Tibial artery (tissue), 1 donor: ENCODE measurements around the genes FHIP2A and CCDC172.

- PRO-cap = unidirectional peak, minus-strand start at chr10:112836134
Observed at GRCh38 chr10:112835797-112836500, 114.1 kb upstream of the TCF7L2 start.

DNA sequence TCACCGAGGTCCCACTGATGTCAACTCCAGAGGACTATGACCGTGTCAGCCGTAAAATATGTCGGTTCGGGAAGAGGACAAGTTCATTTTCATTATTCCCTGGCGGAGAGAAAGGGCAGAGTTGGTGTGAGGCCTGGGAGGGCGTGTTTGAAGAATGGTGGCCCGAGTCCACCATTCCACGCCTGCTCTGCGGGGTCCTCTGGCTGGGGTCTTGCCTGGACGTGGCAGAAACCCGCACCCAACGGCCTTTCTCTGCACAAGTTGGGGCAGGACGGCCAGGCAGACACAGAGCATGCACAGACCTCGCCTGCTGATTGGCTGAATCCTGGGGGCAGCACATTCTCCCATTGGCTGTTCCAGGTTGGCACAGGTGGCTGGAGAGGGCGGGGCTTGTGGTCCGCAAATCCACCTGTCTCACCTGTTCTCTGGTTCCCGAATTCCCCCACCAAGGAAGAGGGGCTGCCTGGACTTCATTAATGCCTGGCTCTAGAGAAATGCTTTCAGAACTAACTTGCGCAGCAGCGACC is 105.0 kb upstream of the TCF7L2 start:
- PRO-cap = no peak

GRCh38 chr10:113039959-113040557 is 90.0 kb downstream of the TCF7L2 start:
- PRO-cap = no peak

DNA sequence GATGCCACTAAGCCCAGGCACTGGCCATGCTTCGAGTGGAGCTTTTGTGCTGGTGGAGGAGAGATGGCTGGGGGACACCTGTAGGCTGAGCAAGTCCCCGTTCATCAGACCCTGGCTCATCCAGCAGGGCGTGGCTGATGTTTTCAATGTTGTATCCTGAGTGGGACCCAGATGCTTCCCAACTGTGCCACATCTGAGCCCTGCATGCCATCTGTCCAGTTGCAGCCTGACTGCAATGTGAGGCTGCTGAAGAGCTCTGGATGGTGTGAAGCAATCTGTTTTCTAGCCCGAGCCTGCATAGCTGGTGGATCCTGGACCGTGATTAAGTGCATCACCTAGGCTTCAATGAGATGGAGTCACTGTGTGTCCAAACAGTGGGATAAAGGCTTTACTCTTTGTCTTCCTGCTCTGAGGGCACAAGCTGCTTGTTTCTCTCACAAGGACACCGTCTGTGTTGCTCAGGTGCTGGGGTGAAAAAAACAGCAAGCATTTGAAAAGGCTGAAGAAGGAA is 99.8 kb downstream of the TCF7L2 start:
- PRO-cap = no peak

- PRO-cap = no peak
Observed at GRCh38 chr10:113071355-113072094, 121.5 kb downstream of the TCF7L2 start.

GRCh38 chr10:113073400-113074269 is 123.6 kb downstream of the TCF7L2 start:
- PRO-cap = no peak

- PRO-cap = no peak
Observed at GRCh38 chr10:113125490-113125988, 175.5 kb downstream of the TCF7L2 start.

DNA sequence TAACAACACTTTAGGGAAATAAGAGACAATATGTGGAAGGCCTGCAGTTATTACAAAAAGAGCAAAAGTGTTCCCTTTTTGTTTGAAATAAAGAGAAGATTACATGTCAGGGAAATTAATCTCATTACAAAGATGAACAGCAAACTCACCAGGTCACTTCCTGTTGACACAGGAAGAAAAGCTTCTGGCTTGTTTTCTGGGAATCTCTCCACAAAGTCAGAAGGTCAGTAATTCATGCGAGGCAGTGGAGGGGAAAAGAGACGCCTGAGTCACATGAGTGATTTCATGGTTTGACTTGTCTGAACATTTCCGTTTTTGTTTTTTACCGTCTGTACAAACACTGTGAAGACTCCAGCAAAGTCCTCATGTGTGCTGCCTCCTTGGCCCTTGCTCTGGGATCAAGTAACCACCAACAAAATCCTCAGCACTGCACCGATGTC is 2.5 kb upstream of the HABP2 start:
- PRO-cap = no peak

DNA sequence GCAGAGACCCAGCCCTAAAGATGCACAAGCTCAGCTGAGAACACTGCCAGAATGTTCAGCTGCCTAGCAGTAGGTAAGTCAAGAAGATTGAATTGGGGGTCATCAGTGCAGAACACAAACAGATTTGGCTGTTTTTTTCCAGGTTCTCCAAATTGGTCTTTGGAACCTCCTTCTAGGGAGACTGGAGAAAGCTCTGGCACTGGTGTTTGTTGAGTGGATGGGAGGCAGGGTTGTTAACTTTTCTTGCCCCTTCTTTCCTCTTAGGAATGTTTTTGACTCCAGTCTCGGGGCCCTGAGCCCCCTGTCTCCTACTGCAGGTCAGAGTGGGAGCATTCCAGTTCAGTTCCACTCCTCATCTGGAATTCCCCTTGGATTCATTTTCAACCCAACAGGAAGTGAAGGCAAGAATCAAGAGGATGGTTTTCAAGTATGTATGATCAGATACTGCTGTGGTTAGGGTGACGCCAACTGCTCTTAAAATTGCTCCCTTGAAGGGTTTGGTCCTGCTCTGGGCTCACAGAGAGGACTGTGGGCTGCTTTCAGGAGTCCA is 21.9 kb downstream of the VWA2 start:
- PRO-cap = no peak

DNA sequence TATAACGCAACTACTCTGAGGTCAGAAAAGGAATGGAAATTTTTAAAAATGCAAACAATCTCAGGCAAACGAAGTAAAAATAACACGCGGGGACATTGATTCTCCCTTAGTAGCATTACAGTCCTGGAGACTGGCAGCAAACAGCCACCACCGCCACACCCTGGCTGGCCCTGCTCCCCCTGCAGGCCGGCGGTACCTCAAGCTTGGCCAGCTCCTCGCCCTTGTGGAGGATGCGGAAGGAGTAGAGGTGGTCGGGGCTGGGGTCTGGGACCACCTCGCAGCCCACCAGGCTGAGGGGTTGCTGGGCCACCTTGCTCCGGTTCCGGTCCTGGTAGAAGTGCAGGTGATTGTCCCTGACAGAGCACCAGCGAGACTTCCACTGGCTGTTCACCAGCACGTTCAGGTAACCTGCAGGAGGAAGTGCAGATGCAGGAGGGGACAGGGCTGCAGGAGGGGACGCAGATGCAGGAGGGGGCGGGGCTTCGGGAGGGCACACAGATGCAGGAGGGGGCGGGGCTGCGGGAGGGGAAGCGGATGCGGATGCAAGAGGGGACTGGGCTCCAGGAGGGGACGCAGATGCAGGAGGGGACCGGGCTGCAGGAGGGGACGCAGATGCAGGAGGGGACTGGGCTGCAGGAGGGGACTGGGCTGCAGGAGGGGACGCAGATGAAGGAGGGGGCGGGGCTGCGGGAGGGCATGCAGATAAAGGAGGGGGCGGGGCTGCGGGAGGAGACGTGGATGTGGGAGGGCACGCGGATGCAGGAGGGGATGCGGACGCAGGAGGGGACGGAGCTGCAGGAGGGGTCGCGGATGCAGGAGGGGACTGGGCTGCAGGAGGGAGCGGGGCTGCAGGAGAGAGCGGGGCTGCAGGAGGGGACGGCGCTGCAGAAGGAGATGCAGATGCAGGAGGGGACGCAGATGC is 65.7 kb downstream of the VWA2 start:
- PRO-cap = no peak

DNA sequence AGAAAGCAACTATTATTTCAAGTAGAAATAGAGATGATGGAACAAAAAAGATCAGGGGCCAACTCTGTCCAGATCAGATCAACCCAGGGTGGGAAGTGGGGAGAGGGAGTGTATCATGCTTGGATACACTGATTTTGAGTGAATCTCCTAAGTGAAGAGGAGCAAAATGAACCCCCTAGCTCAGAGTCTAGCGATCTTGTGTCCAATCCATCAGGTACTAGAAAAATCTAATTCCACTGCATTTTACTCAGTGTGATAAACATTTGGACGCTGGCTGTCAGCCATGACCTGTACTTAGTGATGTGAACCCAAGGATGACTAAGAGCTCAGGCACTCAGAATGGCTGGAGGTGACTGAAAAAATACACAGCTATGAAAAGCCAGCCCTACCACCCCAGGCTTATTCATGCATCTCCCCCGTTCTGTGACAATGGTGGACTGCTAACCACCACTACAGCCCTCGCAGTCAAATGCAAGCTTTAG is 15.0 kb downstream of the AFAP1L2 start:
- PRO-cap = no peak

- PRO-cap = no peak
Observed at GRCh38 chr10:114434413-114435107, 30.3 kb upstream of the AFAP1L2 start.

DNA sequence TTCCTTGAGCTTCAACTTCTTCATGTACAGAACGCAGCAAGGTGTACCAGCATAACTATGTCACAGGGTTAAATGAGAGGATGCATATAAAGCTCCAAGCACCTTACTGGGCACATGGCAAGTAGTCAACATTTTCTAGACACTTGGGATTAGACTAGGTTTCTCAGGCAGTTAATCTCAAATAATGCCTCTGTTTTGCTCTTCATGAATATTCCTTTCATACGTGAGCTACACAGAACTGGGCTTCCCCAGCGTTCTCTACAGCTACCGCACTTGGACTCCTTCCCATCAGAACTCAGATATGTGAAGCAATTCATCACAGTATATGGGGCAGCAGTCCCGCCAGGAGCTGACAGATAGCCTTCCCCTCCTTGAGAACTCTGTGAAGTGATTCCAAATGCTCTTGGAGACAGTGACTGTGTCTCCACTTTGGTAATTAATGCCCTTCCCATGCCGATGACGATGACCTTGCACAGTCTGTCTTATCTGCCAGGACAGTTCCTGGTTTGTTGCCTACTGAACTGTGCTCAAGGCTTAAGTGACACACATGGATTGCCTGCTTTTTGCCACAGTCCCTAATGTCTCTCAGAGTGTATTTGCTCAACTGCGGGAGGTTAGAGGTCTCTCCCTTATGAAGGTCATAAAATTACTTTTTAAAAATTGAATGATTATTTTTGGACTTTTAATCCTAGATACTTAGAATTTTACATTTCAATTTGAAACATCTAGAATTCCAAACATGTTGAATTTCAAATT is 75.0 kb upstream of the AFAP1L2 start:
- PRO-cap = unidirectional peak, minus-strand start at position 382 of the sequence

GRCh38 chr10:114683034-114684240 is 25.4 kb upstream of the ABLIM1 start:
- PRO-cap = no peak

DNA sequence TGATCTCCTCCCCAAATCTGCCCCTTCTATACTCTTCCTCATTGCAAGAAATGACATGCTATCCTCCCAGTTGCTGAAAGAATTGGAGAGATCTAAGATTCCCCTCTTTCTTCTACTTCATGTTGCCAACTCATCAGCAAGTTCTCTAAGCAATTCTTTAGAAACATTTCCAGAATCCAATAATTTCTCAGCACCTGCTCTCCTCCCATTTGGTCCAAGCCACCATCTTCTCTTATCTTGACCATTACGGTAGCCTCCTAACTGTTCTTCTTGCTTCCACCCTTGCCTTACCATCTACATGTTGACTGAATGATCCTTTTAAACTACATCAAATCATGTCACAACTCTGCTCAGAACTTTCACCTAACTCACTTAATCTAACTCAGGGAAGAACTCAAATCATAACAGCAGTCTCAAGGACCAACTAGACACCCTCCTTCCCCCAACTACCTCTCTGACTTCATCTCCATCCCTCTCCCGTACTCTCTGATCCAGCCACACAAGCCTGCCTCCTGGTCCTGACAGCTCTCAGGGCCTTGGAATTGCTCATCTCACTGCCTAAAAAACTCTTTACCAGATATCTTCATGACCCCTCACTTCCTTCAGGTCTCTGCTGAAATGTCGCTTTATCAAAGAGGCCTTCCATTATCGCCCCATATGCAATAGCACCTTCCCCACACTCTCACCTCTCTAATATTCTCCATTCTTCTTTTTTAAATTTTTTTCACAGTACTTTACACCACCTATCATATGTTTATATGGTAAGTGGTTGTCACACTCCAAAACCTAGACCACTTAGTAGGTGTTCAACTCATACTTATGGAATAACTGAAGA is 63.9 kb upstream of the FHIP2A start:
- PRO-cap = no peak

- PRO-cap = no peak
Observed at GRCh38 chr10:114758274-114758916, 63.2 kb upstream of the FHIP2A start.

- PRO-cap = bidirectional peak, plus-strand start at chr10:114821760, minus-strand start at chr10:114821675
Observed at GRCh38 chr10:114821300-114822171, at the start of gene FHIP2A. TSS of gene FHIP2A (plus strand) at chr10:114821780.

- PRO-cap = no peak
Observed at GRCh38 chr10:115001393-115002422, 63.7 kb downstream of the TRUB1 start.

- PRO-cap = no peak
Observed at GRCh38 chr10:116210818-116211503, 62.0 kb downstream of the GFRA1 start.

- PRO-cap = no peak
Observed at GRCh38 chr10:116324231-116324627, at the start of gene CCDC172. TSS of gene CCDC172 (plus strand) at chr10:116324448.